Daoy (cell line): Measurements from ENCODE around the genes HSD17B3 and CCDC180.

GRCh38 chr9:96021995-96022446 is 146.5 kb downstream of the ERCC6L2 start:
- RAMPAGE, long total RNA, result no peak

GRCh38 chr9:96022638-96023072 is 147.2 kb downstream of the ERCC6L2 start:
- RAMPAGE, long total RNA, result no peak

DNA sequence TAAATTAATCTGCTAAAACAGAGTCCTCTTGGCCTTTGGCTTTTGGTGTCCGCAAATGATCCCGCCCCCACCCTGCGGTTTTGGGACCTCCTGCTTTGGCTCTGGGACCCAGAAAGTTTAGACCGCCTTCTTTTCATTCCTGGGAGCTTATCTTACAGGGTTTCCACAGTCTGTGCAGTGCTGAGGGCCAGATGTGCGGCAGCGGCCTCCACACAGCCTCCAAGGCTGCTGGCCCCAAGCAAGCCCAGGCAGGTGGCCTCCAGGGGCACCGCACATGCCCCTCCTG is 191.5 kb downstream of the ERCC6L2 start:
- RAMPAGE, long total RNA, result no peak

- RAMPAGE, long total RNA, result no peak
Observed at GRCh38 chr9:96126284-96126630, 175.7 kb downstream of the HSD17B3 start.

GRCh38 chr9:96146861-96147366 is 155.1 kb downstream of the HSD17B3 start:
- RAMPAGE, long total RNA, result no peak

DNA sequence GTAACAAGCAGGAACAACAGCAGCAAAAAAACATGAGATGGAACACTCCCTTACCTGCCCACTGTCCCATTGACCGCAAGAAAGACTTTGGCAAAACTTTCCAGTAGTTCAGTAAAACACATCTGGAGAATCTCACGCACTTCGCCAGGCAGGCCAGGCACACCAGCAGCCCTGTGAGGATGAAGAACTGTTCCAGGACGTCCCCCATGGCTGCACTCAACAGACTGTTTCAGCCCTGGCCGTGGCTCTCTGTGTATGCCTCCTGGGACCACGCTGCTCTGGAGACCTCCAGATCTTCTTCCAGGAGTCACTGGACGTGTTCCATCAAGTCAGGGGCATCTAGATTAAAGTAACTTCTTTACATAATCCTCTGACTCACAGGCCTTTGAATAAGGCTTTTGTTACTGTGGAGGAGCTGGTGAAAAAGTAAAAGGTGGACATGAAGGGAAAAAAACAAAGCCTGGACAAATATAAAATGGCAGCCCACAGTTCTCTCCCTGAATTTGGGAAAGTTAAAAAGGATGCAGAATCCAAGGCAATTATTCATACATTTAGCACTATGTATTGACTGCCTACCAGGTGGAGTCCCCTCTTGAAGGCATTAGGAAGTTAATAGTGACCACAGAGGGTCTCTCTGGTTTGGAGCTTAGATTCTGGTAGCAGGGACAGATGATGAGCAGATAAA is at the start of gene HSD17B3:
HSD17B3 (minus strand) TSS at position 280 of the 685 bp plus-strand sequence.
- RAMPAGE, long total RNA, result no peak

DNA sequence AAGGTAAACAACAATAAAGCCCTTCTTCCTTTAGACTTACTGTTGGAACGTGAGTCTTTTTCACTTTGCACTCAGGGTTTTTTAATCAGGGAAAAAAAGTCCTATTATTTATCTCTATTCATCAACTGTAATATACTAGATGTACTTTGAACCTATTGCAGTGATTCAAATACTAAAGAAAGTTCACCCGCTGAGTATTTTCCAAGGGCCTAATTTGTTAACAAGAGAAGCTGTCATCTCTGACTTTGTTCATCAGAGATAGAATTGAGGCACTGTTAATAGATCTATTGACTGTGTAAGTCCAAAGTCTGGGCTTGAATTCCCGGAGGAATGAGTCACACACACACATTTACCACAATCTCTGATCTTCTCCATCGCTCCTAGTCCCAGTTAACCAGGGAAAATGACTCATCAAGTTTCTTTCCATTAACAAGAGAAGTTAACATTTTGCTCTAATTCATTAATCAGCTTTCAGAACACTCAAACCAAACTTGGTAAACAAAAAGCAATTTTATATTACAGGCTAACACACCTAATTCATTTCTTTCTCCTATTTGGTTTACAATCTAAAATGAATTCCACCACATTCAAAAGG is 37.7 kb upstream of the HSD17B3 start:
- RAMPAGE, long total RNA, result no peak

- RAMPAGE, long total RNA, result no peak
Observed at GRCh38 chr9:96413326-96414412, 4.5 kb downstream of the ZNF367 start.

DNA sequence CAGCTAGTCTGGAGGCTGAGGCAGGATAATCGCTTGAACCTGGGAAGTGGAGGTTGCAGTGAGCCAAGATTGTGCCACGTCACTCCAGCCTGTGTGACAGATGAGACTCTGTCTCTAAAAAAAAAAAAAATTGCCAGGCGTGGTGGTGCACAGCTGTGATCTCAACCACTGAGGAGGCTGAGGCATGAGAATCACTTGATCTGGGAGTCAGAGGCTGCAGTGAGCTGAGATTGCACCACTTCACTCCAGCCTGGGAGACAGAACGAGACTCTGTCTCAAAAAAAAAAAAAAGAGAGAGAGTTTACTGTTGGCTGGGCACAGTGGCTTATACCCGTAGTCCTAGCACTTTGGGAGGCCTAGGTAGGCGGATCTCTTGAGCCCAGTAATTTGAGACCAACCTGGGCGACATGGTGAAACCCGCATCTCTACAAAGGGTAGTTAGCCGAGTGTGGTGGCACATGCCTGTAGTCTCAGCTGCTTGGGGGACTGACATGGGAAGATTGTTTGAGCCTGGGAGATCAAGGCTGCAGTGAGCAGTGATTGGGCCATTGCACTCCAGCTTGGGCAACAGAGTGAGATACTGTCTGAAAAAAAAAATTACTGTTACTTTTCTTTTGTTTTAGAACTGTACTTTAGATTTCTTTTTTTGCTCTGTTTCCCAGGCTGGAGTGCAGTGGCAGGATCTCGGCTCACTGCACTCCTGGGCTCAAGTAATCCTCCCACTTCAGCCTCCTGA is 12.5 kb downstream of the HABP4 start:
- RAMPAGE, long total RNA, result no peak

GRCh38 chr9:96465126-96465960 is 15.4 kb downstream of the HABP4 start:
- RAMPAGE, long total RNA, result no peak

GRCh38 chr9:96487828-96488493 is 38.0 kb downstream of the HABP4 start:
- RAMPAGE, long total RNA, result no peak

DNA sequence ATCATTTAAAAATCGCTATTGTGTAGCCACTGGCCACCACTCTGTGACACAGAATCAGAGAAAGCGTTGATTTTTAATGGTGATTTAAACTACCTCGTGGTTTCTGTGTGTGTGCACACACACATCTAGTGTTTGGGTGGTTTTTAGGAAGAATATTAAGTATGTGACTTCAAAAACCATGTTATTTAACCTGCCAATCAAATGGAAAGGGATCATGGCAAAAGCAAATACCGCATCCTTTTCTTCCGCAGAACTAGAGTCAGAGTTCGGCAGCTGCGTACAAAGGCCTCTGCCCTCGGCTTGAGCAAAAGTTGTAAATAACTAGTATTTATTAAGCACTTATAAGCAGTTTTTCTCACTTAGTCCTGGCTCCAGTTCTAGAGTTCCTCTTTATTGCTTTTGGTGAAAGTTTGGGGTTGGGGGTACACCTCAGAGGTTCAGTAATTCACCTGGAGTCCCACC is 40.6 kb downstream of the HABP4 start:
- RAMPAGE, long total RNA, result no peak

- RAMPAGE, long total RNA, result no peak
Observed at GRCh38 chr9:96491031-96491495, 41.1 kb downstream of the HABP4 start.

DNA sequence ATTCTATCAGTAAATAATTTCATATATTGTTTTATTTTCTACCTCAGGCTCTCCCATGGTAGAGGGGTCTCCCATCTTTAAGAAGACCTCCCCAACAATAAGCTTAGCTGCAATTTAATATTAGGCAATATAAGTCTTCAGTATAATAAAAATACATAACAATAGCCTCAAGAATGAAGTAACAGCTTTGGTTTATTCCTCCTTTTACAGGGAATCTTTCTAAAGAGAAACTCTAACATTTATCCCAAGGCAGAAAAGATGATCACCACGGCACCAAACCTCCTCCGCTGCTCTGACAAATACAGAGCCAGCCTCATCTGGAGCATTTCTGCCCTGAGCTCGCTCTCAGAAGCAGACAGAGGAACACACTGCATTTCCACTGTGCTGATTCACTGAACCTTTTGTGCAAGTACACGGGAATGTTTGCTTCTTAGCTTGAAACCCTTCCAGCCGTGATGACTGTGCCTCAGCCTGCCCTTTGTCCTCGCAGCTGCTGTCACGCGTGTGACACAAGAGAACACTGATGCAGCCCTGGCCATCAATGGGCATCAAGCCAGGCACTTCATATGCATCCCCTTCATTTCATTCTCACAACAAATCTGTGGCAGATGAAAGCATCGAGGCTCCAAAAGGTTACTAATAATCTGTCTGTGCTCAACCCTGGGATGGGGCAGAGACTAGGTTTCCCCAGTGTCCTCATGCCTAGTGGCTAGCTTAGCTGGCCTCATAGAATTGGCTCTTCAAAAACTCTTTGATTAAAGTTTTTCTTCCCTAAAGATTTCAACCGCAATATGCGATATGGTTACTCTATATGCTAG is 7.6 kb downstream of the CDC14B start:
- RAMPAGE, long total RNA, result no peak

- RAMPAGE, long total RNA, result no peak
Observed at GRCh38 chr9:96859828-96860149, 5.5 kb upstream of the ZNF782 start.

DNA sequence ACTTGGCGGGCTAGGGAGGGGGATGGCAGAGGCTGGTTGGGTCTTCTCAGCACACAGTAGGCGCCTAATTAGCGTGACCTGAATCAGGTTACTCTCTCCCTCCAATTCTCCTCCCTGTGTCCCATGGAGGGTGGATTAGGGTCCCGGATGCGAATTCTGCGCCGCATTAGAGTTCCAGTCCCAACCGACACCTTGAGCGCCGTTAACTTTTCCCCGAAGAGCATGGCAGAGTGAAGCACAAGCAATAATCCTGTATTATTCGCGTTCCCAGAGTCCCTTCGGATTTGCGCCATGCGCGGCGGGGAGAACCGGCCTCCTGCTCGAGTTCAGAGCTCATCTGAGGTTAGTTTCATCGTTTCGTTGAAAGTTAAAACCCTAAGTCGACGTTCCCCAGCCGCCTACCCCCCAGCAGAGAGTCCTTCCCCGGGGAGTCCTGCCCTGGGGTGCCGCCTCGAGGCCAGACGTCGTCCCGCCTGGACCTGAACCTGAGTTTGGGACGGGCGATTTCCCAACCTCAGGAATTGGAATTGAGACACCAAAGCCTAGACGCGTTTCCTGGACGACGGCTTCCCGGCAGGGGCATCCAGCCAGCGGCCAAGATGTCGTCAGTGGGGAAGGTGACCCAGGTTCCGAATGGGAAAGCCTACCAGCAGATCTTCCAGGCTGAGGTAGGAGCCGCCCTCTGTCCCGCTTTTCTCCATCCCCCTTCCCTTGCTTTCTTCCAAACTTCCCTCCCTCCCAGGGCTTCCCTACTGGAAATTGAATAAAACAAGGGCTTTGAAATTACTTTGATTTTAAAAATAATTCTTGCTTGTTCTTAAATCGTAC is at the start of gene CCDC180:
CCDC180 (plus strand) TSS at position 195 of the 828 bp plus-strand sequence.
- RAMPAGE, long total RNA, result no peak

DNA sequence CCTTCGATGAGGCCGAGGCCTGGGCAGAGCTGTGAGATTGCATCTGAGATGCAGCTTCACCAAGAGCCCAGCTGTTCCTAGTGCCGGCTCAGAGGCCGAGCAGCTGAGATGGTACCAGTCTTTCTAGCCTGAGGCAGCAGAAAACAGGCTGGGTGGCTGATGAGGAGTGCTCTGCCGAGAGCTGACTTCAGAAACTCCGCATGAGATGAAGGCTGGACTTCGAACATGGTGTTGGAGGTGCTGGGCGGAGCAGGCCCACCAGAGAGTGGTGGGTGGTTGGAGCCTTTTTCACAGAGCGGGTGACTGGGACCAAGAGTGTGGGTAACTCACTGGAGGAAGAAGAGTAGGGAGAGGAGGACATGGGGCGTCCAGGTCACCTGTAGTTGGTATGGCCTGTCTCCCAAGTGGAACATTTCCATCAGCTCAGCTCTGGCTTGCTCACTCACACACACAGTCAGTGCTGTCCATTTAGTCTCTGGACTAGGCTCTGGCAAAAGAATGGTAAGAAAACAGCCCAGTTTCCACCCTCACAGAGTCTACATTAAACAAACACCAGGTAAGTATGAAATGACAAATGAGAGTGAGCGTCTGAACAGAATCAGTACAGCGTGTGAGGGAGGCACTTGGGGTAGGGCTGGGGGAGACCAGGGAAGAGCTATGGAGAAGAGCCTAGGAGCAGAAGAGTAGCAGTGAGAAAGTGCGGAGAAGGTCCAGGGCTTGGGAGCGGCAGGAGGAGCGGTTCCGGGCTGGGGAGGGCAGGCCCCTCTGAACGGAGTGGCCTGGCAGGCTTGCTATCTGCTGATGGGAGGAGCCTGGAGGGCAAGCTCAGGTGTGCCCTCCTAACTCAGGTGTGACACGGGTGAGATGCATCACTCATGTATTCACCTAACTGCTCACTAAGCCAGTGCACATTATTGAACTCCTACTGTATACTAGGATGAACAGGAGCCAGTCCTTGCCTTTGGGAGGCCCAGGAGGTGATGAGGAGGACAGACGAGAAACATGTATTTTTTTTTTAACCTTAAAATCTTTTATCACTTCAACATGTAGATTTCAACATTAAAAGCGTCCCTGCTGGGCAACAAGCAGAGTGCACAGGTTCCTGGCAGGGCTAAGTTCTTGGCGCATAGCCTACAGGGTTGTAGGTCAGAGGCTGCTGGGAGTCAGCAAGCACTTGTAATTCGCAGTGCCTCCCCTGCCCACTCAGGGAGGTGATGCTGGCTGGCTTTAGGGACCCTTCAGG is 55.1 kb downstream of the TMOD1 start:
- RAMPAGE, long total RNA, result no peak

GRCh38 chr9:97557479-97558238 is 56.2 kb downstream of the TMOD1 start:
- RAMPAGE, long total RNA, result no peak

GRCh38 chr9:97605655-97606869 is 27.1 kb downstream of the TSTD2 start:
- RAMPAGE, long total RNA, result no peak

DNA sequence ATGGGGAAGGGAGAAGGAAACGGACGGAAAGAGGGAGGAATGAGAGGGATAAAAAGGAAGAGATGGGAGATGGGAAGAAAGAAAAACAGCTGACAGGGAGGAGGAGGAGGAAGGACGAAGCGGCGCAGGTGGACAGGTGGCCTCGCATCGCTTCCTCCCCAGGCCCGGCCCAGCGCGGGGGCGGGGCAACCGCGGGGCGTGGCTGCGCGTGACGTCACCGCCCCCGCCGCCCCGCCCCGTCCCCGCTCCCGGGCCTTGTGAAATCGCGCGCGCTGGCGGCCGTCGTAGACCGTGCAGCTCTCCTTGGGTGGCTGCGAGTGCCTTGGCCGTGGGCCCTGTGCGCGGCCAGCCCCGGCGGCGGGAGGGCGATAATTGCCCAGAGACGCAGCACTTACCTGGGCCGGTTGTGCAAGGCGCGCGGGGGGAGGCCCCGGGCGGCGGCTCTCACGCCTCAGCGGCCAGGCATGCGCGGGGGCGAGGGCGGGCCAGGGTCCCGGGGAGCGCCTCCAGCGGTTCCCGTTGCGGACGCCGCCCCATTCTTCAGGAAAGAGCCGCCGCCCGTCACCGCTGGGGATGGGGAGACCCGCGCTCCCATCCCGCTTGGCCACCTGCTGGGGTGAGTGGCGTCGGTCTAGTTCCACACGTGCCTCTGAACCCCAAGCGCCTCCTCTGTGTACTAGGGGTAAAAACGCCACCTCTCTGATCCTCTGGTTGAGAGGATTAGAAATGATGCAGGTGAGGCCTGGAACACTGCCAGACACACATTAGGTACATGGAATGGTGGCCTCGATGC is 49.5 kb upstream of the FOXE1 start:
- RAMPAGE, long total RNA, result no peak